NCI-H460 (cell line): ENCODE measurements around the gene BEGAIN.

RAMPAGE:
- cytosol, long total RNA, result no peak
- long total RNA, result no peak
- nucleus, long total RNA, result no peak
These were observed 530 bp downstream of the EVL start for GRCh38 chr14:100065652-100066252.

DNA sequence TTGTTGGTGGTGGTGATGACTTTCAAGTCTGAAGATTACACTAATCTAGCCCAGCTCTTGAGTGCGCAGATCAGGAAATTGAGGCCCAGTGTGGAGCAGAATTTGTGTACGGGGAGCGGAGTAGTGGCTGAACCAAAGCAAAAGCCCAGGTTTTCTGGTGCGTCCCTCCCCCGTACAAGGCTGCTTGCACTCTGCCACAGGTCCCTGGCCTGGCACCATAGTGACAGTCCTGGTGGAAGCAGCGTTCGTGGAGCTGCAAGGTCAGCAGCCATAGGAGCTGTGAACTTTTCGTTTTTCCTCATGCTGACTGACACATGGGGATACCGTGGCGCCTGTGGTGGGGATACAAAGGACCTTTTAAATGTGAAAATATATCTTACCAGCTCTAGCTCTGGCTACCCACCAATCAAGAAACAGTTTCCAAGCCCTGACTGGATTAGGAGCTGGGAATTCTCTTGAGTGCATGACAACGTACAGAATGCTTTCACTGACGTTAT lies 1.8 kb downstream of the EVL start:
RAMPAGE:
- cytosol, long total RNA, result no peak
- long total RNA, result no peak
- nucleus, long total RNA, result no peak

RAMPAGE:
- cytosol, long total RNA, result no peak
- long total RNA, result no peak
- nucleus, long total RNA, result no peak
These were observed 18.4 kb downstream of the EVL start for GRCh38 chr14:100083626-100083988.

GRCh38 chr14:100284680-100286101 lies 21.1 kb downstream of the SLC25A29 start:
RAMPAGE:
- cytosol, long total RNA, result no peak
- long total RNA, result no peak
- nucleus, long total RNA, result no peak

DNA sequence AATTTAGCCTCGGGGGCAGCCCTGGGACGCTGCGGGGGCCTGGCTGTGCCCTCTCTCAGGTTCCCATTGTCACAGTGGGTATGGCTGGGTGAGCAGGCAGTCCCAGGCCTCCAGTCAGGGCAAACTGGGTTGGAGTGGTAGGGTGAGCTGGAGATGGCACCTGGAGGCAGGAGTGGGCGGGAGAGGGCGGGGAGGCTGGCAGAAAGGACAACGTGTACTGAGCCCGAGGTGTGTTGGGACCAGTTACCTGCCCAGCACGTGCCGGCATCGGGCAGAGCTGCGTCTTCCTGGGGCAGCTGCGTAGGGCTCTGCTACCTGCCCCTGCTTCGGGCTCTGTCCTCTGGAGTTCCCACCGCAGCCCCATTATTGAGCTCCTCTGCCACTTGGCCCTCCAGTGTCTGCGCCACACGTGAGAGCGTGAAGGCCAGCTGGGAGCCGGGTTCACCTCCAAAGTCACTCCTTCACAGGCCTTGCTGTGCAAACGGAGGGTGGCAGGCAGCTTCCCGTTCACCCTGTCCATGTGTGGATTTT lies 7.6 kb upstream of the SLC25A29 start:
RAMPAGE:
- cytosol, long total RNA, result no peak
- long total RNA, result no peak
- nucleus, long total RNA, result no peak

DNA sequence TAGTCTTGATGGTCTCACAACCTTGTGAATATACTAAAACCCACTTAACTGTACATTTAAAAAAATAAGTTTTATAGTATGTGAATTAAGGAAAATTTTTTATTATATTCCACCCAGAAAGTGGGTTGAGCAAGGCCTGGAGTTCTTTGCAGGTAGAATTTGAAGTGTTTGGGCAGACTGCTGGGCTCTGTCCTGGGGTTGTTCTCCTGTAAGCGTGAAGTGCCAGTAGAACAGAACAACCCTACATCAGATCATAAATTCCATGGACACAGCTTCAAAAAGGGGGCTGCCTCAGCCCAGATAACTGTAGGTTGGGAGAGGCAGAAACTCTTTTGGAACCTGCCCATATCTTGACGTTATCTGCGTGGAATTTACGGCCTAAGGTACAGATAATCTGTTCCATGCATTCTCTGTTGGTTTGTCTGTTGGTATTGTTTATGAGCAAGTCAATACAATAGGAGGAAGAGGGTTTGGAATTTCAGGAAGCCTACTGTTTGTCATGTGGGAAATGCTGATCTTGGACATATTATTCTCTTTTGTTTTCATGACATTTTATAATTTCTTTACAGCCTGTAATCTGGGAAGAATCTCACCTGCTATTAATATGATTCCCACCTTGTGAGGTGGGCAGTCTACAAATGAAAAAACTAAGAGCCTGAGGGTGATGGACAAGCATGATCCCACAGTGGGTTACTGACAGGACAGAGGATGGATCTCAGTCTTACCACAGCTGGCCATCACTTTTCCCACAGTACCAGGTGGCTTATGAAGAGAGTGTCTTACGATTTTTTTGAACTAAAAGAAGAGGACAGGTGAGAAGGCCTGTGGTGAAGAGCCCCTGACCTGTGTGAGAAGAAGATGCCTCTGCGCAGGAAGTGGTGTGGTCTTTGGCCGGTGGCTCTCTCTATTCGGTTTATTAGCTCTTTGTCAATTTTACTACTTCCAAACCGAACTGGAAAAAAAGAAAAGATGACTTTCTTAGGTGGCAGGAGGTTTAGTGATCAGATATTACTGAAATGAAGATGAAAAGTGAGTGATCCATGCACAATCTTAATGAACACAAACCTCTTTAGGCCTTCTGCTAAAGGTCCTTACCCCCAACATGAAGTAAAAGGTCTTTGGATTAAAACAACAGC lies 15.1 kb downstream of the WARS1 start:
RAMPAGE:
- cytosol, long total RNA, result no peak
- long total RNA, result no peak
- nucleus, long total RNA, result no peak

RAMPAGE:
- cytosol, long total RNA, result no peak
- long total RNA, result no peak
- nucleus, long total RNA, result no peak
These were observed 33.3 kb downstream of the BEGAIN start for GRCh38 chr14:100553589-100554702.

RAMPAGE:
- cytosol, long total RNA, result no peak
- long total RNA, result no peak
- nucleus, long total RNA, result no peak
These were observed 20.1 kb downstream of the BEGAIN start for GRCh38 chr14:100567017-100567522.

GRCh38 chr14:100586305-100587189 lies 670 bp downstream of the BEGAIN start:
RAMPAGE:
- cytosol, long total RNA, result no peak
- long total RNA, result no peak
- nucleus, long total RNA, result no peak

RAMPAGE:
- cytosol, long total RNA, result no peak
- long total RNA, result no peak
- nucleus, long total RNA, result no peak
These were observed at the start of gene BEGAIN for GRCh38 chr14:100587190-100587757. TSS of gene BEGAIN (minus strand) at chr14:100587417.

GRCh38 chr14:100641171-100641474 lies 53.9 kb upstream of the BEGAIN start:
RAMPAGE:
- cytosol, long total RNA, result no peak
- long total RNA, result no peak
- nucleus, long total RNA, result no peak

DNA sequence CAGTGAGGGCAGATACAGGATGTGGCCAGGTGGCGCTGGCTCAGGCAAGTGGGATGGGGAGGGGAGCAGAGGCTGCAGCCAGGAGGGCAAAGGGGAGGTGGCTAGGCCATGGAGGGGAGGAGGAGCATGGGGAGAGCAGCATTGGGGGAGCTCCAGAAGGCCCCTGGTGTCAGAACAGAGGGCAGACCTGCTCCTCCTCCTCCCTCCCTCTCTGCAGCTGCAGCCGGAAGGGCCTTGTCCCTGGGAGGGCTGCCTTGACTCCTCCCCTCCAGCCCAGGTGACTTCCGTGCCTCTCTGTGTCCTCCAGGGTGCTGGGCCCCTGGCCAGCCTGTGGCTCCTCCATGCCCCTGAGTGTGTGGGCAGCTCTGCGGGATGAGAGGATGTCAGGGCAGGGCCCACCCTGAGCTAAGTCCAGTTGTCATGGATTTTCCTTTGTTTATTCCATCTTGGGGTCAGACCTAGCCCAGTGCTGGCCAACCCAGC lies 68.2 kb upstream of the DLK1 start:
RAMPAGE:
- cytosol, long total RNA, result no peak
- long total RNA, result no peak
- nucleus, long total RNA, result no peak

RAMPAGE:
- cytosol, long total RNA, result no peak
- long total RNA, result no peak
- nucleus, long total RNA, result no peak
These were observed 62.4 kb upstream of the DLK1 start for GRCh38 chr14:100664168-100664745.

RAMPAGE:
- cytosol, long total RNA, result no peak
- long total RNA, result no peak
- nucleus, long total RNA, result no peak
These were observed 61.2 kb upstream of the DLK1 start for GRCh38 chr14:100665227-100666217.

GRCh38 chr14:100677490-100678572 lies 48.9 kb upstream of the DLK1 start:
RAMPAGE:
- cytosol, long total RNA, result no peak
- long total RNA, result no peak
- nucleus, long total RNA, result no peak

DNA sequence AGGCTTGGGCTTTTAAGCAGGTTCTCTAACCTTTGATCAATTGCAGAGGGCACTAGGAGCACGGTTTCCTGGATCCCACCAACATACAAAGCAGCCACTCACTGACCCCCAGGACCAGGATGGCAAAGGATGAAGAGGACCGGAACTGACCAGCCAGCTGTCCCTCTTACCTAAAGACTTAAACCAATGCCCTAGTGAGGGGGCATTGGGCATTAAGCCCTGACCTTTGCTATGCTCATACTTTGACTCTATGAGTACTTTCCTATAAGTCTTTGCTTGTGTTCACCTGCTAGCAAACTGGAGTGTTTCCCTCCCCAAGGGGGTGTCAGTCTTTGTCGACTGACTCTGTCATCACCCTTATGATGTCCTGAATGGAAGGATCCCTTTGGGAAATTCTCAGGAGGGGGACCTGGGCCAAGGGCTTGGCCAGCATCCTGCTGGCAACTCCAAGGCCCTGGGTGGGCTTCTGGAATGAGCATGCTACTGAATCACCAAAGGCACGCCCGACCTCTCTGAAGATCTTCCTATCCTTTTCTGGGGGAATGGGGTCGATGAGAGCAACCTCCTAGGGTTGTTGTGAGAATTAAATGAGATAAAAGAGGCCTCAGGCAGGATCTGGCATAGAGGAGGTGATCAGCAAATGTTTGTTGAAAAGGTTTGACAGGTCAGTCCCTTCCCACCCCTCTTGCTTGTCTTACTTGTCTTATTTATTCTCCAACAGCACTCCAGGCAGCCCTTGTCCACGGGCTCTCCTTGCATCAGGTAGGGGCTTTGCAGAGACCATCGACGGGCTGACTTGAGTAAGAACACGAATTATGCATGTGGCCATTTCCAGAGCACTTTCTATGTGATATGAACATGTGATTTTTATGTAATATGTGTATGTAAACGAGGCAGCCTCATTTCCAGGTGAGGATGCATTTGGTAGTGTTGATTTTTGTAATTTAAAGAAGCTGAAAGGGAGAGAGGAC lies 74.2 kb downstream of the RTL1 start:
RAMPAGE:
- cytosol, long total RNA, result no peak
- long total RNA, result no peak
- nucleus, long total RNA, result no peak

DNA sequence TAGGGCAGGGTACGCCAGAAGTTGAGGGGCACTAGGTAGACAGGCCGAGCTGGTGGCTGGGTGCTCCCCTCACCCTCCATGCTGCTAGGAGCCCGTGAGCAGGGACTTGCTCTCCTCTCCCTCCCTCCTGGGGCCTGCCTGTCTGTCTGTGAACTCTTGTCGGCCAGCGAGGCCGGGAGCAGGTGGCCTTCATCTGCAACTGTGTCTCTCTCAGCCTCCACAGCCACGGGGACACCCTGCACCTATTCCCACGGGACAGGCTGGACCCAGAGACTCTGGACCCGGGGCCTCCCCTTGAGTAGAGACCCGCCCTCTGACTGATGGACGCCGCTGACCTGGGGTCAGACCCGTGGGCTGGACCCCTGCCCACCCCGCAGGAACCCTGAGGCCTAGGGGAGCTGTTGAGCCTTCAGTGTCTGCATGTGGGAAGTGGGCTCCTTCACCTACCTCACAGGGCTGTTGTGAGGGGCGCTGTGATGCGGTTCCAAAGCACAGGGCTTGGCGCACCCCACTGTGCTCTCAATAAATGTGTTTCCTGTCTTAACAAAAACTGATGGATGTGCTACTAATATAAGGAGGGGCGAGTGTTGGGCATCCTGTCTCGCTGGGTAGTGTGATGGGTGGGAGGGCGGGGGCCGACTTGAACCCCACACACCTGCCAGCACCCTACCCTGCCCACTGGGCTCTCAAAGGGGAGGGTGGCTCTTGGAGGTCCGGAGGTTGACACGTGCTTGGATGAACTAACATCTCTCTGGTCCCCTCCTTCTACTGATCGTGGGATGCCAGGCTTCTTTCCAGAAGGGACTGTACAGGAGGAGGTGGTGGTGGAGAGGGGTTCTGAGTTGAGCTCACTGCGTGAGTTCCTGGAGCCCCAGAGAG lies 42.8 kb downstream of the RTL1 start:
RAMPAGE:
- cytosol, long total RNA, result no peak
- long total RNA, result no peak
- nucleus, long total RNA, result no peak

GRCh38 chr14:100906698-100907218 lies 3.2 kb upstream of the RTL1 start:
RAMPAGE:
- cytosol, long total RNA, result no peak
- long total RNA, result no peak
- nucleus, long total RNA, result no peak

GRCh38 chr14:101107213-101107550 lies 203.7 kb upstream of the RTL1 start:
RAMPAGE:
- cytosol, long total RNA, result no peak
- long total RNA, result no peak
- nucleus, long total RNA, result no peak

DNA sequence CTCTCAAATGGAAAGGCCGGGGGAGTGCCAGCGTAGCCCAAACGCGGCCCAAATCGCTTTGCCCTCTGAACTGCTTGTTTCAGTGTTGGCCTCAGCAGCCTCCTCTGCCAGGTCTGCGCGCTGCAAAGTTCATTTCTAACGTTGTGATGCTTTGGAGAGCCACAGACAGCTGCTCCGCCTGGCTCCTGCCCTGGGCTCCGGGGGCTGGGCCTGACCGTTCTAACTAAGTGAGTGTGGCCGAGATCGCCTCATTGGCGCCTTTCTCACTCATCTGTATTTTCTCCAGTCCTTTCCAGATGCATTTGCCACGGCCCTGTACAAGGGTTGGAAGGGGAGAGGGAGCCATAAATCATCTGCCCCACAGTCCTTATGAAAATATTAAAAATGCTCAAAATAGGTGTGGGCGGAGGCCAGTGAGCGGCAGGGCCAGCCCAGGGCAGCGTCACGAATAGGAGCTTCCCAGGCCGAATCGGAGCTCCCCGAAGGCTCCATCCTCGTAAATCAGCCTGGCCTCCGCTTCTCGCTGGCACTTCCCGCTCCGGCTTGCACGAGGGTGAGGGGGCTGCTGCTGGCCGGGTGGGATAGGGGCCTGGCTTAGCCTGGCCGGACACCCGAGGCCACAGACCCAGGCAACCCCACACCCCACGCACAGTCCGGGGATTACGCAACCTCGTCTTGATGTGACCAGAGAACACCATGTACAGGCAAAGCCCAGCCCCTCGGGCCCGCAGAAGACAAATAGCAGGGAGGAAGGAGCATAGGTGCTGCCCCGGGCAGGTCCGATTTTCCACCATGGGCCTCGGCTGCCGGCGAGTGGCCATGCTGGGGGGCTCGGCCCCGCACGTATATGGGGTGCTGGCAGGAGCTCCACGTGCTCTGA lies 396.8 kb upstream of the PPP2R5C start:
RAMPAGE:
- cytosol, long total RNA, result no peak
- long total RNA, result no peak
- nucleus, long total RNA, result no peak